Mammary microvascular endothelial cell (primary cell): ENCODE measurements around a stretch of chr6.

DNA sequence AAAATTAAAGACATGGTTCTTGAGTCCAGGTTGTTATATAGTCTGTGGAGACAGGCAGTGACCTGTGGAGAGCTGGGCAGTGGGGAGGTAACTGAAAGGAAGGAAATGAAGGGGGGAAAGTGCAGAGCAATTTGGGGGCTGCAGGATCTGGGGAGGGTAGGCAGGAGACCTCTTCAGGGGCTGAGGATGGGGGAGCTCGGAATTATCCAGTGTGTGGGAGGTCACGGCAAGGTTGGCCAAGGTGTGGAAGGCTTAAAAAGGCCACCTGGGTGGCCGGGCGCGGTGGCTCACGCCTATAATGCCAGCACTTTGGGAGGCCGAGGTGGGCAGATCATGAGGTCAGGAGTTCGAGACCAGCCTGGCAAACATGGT is 3.1 kb upstream of the C6orf132 start:
- RAMPAGE, long total RNA = no peak

- RAMPAGE, long total RNA = no peak
Observed at GRCh38 chr6:42177420-42178372, 4.5 kb downstream of the GUCA1A start.

DNA sequence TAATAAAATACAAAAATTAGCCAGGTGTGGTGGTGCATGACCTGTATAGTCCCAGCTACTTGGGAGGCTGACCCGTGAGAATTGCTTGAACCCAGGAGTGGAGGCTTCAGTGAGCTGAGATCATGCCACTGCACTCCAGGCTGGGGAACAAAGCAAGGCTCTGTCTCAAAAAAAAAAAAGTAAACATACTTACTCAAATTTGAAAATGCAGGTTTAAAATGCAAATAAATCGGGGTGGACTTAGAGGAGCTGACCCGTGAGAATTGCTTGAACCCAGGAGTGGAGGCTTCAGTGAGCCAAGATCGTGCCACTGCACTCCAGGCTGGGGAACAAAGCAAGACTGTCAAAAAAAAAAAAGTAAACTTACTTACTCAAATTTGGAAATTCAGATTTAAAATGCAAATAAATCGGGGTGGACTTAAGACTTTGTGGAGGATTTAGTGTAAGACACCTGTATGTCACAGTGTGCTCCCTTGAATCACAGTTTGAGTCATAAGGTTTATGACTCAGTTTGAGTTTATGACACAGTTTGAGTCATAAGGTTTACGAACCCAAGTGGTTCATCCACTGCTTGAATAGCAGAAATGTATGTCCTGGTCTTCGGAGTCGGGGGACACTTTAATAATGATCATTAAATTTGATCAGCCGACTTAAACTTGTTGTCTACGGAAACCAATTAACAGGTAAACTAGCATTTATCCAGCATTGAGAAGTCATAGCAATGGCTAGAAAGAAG is 6.7 kb upstream of the MRPS10 start:
- RAMPAGE, long total RNA = no peak

GRCh38 chr6:42269564-42270084 is 52.0 kb upstream of the MRPS10 start:
- RAMPAGE, long total RNA = no peak

DNA sequence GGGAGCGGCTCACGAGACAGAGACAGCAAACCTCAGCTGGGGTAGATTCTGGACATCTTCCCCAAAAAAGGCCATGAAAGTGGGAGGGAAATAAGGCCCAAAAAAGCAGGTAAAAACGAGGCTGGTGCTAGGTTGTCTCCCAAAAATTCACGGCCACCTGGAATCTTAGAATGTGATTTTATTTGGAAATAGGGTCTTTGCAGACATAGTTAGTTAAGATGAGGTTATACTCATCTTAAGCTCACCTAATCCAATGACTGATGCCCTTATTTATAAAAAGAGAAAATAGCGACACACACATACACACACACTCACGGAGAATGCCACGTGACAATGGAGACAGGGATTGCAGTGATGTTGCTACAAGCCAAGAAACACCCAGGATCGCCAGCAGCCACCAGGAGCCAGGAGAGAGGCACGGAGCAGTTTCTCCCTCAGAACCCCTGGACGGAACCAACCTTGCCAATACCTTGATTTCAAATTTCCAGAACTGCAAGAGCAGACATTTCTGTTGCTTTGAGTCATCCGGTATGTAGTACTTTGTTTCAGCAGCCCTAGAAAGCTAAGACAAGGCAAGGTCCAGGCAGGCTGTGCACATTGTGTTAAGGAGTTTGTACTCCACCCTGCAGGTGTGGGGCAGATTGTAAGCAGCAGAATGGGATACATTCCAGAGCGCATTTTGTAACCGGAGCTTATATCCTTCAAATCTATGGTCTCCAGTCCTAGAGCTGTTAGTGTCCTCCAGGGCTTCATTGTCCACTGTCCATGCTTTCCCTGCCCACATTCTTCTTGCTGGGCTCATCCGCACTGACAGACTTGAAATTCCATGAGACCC is 48.4 kb downstream of the TRERF1 start:
- RAMPAGE, long total RNA = no peak

DNA sequence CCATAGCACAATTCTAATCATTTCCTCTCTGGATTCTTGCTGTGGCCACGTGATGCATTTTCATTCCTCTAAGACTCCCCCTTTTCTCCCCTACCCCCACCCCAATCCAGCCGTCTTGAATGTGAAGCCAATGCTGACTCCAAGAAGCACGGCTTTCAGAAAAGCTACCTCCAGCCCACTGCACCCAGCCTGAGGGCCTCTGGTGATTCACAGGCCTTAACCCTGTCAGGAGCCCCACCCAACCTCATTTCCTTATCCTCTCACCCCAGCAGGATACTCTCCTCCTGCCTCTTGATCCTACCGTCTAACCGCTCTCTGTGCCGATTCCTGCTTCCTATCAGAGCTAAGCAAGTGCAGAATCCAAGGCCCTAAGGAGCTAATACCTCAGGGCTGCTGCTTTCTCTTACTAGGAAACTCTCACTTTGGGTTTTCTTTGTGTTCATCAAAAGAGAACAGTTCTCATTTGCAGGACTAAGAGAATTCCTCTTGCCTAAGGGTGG is 47.3 kb downstream of the TRERF1 start:
- RAMPAGE, long total RNA = no peak

DNA sequence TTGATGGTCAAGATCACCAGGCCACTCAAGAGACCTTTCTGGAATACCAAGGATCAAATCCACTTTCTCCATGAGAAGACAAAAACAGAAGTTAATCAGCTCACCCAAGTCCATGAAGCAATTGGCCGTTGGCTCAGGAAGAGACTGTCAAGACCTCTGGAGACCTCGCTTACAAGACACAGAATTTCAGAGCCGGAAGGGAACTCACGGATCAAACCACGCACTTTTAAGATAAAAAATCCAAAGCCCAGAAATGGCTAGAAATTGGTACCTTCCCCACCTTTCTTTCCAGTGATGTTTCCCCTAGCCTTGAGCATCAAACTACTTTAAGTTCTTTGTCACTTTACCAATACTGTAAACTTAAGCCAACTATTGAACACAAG is 3.3 kb downstream of the TRERF1 start:
- RAMPAGE, long total RNA = no peak

GRCh38 chr6:42777503-42777855 is 4.4 kb upstream of the BICRAL start:
- RAMPAGE, long total RNA = no peak

DNA sequence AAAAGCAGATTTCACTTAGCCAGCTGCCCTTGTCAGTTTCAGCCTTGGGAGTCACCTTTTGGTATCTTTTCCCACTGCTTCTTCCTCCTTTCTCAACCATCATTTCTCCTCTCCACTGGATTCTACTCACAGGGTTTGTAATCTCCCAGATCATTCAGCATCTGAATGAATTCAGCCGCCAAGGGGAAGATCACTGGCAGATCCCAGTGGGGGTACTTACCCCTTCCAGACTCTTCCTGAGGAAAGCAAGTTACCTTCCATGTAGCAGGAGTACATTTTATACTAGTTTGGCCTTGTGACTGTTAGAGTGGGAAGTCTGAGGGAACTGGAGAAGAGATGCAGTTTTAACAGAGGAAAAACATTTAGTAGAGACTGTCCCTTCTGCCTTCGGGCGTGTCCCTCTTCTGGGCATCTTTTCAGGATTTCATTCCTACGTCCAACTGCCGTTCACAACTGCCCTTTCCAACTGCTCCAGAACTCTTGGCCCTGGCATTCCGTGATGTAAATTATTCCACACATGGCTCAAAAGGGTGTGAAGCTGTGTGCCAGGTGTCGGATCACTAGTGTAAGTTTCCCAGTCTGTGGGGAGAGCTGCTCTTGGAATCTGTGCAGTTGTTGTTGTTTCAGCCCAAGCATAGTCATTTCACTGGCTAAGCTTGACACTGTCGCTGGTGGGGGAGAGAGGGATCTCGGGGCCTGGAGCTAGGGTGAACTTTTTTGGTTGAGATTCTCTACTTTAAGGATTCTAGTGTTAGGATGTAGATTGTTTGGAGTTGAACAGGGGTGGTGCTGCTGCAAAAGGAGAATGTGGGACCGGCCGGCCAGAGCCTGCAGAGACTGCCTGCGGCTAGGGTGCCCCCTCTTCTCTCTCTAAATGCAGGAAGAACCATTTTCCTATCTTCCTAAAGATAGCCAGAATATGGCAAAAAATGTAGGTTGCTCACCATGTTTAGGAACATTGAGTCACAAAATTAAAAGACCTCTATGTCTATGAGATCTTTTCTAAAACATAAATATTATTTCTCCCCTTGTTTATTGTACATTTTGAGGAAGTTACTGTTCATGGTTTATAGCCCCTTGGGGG is 39.1 kb downstream of the BICRAL start:
- RAMPAGE, long total RNA = no peak

- RAMPAGE, long total RNA = no peak
Observed at GRCh38 chr6:42932998-42933912, 4.0 kb downstream of the CNPY3 start.

GRCh38 chr6:43054155-43054654 is 554 bp upstream of the CUL7 start:
- RAMPAGE, long total RNA = no peak

- RAMPAGE, long total RNA = no peak
Observed at GRCh38 chr6:43120817-43121556, 44.9 kb downstream of the PTK7 start.

- RAMPAGE, long total RNA = no peak
Observed at GRCh38 chr6:43307744-43308256, 826 bp downstream of the CRIP3 start.

GRCh38 chr6:43511648-43512249 is 1.6 kb upstream of the LRRC73 start:
- RAMPAGE, long total RNA = no peak

DNA sequence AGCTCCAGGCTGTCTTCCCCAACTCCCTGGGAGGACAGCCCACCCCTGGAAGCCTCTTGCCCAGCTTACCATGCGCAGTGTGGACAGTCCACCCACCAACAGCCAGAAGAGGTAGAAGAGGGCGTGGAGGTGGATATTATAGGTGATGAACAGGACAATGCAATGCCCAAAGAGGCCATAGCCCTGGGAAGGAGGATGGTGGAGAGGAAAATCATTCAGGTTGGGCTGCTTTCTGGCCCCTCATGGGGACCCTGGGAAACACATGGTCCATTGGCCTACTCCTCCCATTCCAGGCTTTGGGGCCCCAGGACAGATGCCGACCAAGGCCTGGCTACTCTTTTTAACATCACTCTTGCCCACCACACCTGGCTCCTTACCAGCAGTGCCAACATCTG is 2.5 kb upstream of the LRRC73 start:
- RAMPAGE, long total RNA = no peak

GRCh38 chr6:43709190-43709790 is 21.7 kb upstream of the MRPS18A start:
- RAMPAGE, long total RNA = no peak

GRCh38 chr6:43769572-43769797 is 526 bp upstream of the VEGFA start:
- RAMPAGE, long total RNA = no peak

DNA sequence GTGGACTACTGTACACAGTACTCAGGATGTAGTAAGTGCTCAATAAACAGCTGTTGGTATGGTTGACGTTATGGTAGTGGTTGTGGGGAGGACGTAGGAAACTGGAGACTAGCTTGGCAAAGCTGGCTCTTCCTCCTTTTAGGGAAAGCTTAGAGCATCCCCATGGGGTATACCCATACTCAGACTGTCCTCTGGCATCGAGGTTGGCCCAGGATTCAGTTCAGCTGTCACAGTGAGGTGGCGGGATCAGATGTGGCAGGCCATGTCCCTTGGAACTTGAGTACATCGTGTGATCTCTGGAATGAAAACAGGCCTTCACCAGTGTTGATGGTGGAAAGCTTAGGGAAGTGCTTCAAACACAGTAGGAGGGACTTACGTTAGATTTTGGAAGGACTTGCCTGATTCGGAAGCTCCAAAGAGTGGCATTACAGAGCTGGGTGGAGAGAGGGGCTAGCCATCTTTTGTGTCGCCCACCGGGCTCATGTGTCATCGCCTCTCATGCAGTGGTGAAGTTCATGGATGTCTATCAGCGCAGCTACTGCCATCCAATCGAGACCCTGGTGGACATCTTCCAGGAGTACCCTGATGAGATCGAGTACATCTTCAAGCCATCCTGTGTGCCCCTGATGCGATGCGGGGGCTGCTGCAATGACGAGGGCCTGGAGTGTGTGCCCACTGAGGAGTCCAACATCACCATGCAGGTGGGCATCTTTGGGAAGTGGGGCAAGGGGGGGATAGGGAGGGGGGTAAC is 7.1 kb downstream of the VEGFA start:
- RAMPAGE, long total RNA = no peak

DNA sequence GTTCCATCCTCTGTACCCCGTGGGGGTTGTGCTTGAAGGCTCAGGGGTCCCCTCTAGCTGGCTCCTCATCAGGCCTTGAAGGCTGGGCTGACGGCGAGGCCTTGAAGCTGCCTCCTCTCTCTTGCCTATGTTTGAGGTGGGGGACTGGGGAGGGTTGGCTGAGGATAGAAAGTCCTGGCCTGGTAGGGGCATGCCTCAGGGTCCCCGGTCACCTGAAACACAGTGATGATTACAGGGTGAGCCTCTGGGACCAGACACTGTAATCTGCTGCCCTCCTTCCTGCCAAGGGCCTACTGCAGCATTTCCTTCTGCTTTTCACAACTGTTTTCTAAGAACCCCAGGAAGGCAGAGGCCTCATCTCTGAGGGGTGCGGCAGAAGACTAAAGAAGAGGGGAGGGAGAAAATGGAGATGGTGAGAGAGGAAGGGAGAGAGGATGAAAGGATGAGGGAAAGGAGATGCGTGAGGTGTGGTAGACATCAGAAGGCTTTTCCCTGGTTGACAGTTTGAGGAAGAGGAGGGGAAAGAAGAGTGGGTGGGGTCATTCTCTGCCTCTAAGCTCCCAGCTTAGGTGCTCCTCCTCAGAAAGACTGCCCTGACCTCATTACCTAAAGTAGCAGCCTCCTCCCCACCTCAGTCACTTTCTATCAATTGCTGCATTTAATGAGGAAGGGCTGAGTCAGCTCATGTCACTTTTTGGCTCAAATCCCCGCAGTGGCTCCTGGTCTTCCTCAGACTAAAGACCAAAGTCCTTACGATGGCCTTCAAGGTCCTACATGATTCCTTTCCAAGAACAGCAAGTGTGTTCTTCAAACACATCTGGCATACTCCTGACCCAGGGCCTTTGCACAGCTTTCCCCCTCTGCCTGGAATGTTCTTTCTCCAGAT is 29.8 kb downstream of the VEGFA start:
- RAMPAGE, long total RNA = no peak

- RAMPAGE, long total RNA = no peak
Observed at GRCh38 chr6:43801695-43802316, 31.8 kb downstream of the VEGFA start.